Measurements from ENCODE around the genes HCN2 and WDR18.

DNA sequence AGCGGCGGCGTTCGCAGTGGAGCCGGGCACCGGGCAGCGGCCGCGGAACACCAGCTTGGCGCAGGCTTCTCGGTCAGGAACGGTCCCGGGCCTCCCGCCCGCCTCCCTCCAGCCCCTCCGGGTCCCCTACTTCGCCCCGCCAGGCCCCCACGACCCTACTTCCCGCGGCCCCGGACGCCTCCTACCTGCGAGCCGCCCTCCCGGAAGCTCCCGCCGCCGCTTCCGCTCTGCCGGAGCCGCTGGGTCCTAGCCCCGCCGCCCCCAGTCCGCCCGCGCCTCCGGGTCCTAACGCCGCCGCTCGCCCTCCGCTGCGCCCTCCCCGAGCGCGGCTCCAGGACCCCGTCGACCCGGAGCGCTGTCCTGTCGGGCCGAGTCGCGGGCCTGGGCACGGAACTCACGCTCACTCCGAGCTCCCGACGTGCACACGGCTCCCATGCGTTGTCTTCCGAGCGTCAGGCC is 36.1 kb upstream of the OR4F17 start:
- RRBS, 2 experiments = no CpG with 5 or more reads among the region's 64 CpGs
CAGE:
- cytosol, long polyA minus RNA = no peak
- cytosol, long polyA plus RNA = no peak
- long polyA plus RNA = no peak
- nucleus, long polyA minus RNA = no peak
- nucleus, long polyA plus RNA = no peak

DNA sequence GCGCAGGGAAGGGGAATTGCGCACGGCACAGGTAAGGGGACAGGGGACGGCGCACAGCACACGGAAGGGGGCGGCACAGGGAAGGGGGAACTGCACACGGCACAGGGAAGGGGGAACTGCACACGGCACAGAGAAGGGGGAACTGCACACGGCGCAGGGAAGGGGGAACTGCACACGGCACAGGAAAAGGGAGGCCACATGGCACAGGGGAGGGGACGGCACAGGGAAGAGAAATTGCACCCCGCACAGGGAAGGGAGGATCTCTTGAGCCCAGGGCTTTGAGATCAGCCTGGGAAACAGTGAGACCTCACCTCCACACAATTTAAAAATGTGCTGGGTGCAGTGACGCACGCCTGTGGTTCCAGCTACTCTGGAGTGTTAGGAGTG is 18.8 kb upstream of the C2CD4C start:
- RRBS, 2 experiments = no CpG with 5 or more reads among the region's 16 CpGs
CAGE:
- cytosol, long polyA minus RNA = no peak
- cytosol, long polyA plus RNA = no peak
- long polyA plus RNA = no peak
- nucleus, long polyA minus RNA = no peak
- nucleus, long polyA plus RNA = no peak

GRCh38 chr19:474194-474820 is 476 bp downstream of the ODF3L2 start:
- RRBS, 2 experiments = 81 to 86% methylated on average over 6 of the region's 36 CpGs
CAGE:
- cytosol, long polyA minus RNA = no peak
- cytosol, long polyA plus RNA = no peak
- long polyA plus RNA = no peak
- nucleus, long polyA minus RNA = no peak
- nucleus, long polyA plus RNA = no peak

DNA sequence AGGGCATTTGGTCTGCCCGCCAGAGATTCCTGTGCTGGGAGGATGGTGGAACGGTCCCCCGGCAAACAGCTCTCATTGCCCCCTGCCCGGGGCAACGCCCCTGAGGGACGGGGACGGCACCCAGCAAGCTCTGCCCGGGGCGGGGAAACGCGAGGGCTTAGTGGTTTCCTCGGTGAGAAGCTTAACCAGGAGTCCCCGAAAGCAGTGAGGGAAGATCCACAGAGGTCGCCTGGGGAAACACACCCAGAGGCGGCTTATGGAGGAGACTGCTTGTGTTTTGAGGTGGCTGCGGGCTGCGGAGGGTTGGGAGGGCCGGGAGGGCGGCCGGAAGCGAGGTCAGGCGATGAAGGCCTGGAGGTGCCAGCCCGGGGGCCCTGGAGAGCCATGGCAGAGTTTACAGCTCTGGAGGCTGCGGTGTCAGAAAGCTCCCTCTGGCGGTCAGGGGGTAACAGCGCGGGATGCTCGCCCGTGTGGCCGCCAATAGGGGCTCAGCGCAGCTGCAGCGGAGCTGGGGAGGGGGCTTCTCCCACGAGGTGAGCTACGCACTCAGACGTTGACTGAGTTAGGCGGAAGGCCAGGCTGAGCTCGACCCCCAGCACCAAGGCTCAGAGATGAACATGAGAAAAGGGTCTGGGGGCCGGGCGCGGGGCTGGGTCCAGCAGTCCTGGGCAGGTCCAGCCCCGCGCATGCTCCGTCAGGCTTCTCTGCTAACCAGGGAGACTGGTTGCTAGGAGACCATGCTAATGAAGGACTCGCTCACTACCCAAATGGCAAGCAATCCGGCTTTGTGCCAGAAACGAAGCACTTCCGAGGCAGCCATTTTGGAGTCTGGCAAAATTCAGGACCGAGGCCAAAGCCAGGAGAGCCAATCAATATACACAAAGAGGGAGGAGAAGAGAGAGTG is 605 bp upstream of the TPGS1 start:
- RRBS, 2 experiments = 2 to 3% methylated on average over 8 to 9 of the region's 48 CpGs
CAGE:
- cytosol, long polyA minus RNA = no peak
- cytosol, long polyA plus RNA = no peak
- long polyA plus RNA = no peak
- nucleus, long polyA minus RNA = no peak
- nucleus, long polyA plus RNA = no peak

GRCh38 chr19:518238-518745 is 11.0 kb downstream of the TPGS1 start:
- RRBS, 2 experiments = 24% methylated on average over 2 of the region's 5 CpGs; no CpG with 5 or more reads in 1 of the 2 experiments
CAGE:
- cytosol, long polyA minus RNA = no peak
- cytosol, long polyA plus RNA = no peak
- long polyA plus RNA = no peak
- nucleus, long polyA minus RNA = no peak
- nucleus, long polyA plus RNA = no peak

- RRBS, 2 experiments = 92 to 97% methylated on average over 2 of the region's 20 CpGs
CAGE:
- cytosol, long polyA minus RNA = no peak
- cytosol, long polyA plus RNA = no peak
- long polyA plus RNA = no peak
- nucleus, long polyA minus RNA = no peak
- nucleus, long polyA plus RNA = no peak
Observed at GRCh38 chr19:535572-536046, 4.0 kb downstream of the CDC34 start.

DNA sequence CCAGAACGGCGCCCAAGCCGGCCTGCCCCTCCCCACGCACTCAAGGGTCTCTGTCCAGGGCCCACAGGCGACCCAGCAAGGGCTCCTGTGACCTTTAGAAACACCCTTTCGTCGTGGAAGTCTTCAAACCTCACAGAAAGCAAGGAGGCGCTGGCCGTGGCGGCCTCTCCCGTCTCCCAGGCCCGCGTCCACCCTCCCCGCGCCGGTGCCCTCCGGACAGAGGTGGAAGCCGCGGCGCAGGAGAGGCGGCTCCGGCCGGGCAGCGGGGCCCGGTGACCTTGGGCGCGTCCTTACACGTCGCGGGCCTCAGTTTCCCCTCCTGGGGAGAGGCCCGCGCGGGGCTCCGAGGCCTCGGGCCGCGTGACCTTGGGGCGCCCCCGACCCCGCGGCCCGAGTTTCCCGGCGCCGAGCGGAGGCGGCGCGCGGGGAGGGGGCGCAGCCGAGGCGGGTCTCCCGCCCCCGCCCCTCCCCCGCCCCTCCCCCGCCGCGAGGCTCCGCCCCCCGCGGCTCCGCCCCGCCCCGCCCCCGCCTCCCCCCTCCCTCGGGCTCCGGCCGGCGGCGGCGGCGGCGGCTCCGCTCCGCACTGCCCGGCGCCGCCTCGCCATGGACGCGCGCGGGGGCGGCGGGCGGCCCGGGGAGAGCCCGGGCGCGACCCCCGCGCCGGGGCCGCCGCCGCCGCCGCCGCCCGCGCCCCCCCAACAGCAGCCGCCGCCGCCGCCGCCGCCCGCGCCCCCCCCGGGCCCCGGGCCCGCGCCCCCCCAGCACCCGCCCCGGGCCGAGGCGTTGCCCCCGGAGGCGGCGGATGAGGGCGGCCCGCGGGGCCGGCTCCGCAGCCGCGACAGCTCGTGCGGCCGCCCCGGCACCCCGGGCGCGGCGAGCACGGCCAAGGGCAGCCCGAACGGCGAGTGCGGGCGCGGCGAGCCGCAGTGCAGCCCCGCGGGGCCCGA is at the start of gene HCN2:
Gene HCN2, plus strand, starts transcription at position 539 of the 947 bp plus-strand sequence.
- RRBS, 2 experiments = 2 to 4% methylated on average over 55 to 61 of the region's 148 CpGs
CAGE:
- cytosol, long polyA minus RNA = no peak
- cytosol, long polyA plus RNA = no peak
- long polyA plus RNA = no peak
- nucleus, long polyA minus RNA = no peak
- nucleus, long polyA plus RNA = no peak

- RRBS, 2 experiments = no CpG with 5 or more reads among the region's 30 CpGs
CAGE:
- cytosol, long polyA minus RNA = no peak
- cytosol, long polyA plus RNA = no peak
- long polyA plus RNA = no peak
- nucleus, long polyA minus RNA = no peak
- nucleus, long polyA plus RNA = no peak
Observed at GRCh38 chr19:664786-665489, 1.9 kb upstream of the RNF126 start.

DNA sequence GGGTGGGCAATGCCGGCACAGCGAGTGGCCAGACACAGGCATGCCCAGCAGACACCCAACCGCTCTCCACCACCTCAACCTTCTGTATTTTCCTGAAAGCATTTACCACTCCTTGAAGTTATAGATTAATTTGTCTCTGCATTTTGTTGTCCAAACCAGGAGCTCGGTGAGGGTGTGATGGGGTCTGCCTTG is 1.2 kb upstream of the FSTL3 start:
- RRBS, 2 experiments = no CpG with 5 or more reads among the region's 4 CpGs
CAGE:
- cytosol, long polyA minus RNA = no peak
- cytosol, long polyA plus RNA = no peak
- long polyA plus RNA = no peak
- nucleus, long polyA minus RNA = no peak
- nucleus, long polyA plus RNA = no peak

- RRBS, 2 experiments = 14% methylated on average over 1 of the region's 23 CpGs; no CpG with 5 or more reads in 1 of the 2 experiments
CAGE:
- cytosol, long polyA minus RNA = no peak
- cytosol, long polyA plus RNA = no peak
- long polyA plus RNA = no peak
- nucleus, long polyA minus RNA = no peak
- nucleus, long polyA plus RNA = no peak
Observed at GRCh38 chr19:709635-710022, 894 bp downstream of the PALM start.

- RRBS, 2 experiments = 43 to 47% methylated on average over 8 of the region's 31 CpGs
CAGE:
- cytosol, long polyA minus RNA = no peak
- cytosol, long polyA plus RNA = no peak
- long polyA plus RNA = no peak
- nucleus, long polyA minus RNA = no peak
- nucleus, long polyA plus RNA = no peak
Observed at GRCh38 chr19:710023-710742, 1.4 kb downstream of the PALM start.

- RRBS, 2 experiments = no CpG with 5 or more reads among the region's 16 CpGs
CAGE:
- cytosol, long polyA minus RNA = no peak
- cytosol, long polyA plus RNA = no peak
- long polyA plus RNA = no peak
- nucleus, long polyA minus RNA = no peak
- nucleus, long polyA plus RNA = no peak
Observed at GRCh38 chr19:764995-765666, 14.2 kb downstream of the MISP start.

DNA sequence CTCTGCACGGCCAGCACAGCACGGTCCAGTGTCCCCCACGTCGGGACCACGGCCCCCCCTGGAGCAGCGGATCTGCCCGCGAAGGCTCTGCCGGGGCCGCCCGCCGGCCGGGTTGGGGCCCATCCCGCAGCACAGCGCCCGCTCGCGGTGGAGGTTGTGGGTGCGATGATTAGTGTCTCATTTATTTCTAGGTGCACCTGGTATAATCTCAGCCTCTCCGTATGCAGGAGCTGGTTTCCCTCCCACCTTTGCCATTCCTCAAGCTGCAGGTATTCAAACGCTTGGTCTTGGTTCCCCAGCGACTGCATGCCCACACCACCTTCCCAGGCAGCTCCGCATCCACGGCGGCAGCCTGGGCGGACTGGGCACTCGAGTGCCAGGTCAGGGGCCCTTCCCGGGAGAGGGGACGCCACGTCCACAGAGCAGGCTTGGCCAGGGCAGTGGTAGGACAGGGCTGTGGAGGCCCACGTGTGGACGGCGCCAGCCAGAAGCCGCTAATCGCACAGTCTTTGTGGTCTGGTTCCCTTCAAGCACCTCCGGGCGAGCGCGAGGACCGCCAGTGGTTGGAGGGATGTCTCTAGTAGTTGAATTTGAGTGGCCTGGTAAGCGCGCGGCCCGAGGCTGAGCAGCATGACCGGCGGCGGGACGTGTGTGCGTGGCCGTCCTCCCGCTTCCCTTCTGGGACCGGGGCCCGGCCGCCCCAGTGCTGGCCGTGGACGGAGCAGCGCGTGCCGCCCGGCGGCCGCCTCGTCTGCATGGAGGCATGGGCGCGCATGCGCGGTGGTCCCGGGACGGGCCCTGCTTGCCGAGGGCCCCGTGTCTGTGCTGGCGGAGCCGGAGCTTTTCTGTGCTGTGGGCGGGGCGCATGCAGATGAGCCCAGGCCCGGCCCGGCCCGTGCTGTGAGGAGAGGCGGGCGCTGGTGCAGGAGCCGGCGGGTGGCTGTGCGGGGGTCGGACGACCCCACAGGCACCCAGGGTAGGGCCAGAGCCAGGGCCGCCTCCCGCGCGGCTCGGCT is 8.4 kb downstream of the PTBP1 start:
- RRBS, 2 experiments = 97 to 98% methylated on average over 41 to 46 of the region's 90 CpGs
CAGE:
- cytosol, long polyA minus RNA = no peak
- cytosol, long polyA plus RNA = no peak
- long polyA plus RNA = no peak
- nucleus, long polyA minus RNA = no peak
- nucleus, long polyA plus RNA = no peak

GRCh38 chr19:879776-880464 is 13.1 kb downstream of the MED16 start:
- RRBS, 2 experiments = 96% methylated on average over 12 to 13 of the region's 35 CpGs
CAGE:
- cytosol, long polyA minus RNA = no peak
- cytosol, long polyA plus RNA = no peak
- long polyA plus RNA = no peak
- nucleus, long polyA minus RNA = no peak
- nucleus, long polyA plus RNA = no peak

DNA sequence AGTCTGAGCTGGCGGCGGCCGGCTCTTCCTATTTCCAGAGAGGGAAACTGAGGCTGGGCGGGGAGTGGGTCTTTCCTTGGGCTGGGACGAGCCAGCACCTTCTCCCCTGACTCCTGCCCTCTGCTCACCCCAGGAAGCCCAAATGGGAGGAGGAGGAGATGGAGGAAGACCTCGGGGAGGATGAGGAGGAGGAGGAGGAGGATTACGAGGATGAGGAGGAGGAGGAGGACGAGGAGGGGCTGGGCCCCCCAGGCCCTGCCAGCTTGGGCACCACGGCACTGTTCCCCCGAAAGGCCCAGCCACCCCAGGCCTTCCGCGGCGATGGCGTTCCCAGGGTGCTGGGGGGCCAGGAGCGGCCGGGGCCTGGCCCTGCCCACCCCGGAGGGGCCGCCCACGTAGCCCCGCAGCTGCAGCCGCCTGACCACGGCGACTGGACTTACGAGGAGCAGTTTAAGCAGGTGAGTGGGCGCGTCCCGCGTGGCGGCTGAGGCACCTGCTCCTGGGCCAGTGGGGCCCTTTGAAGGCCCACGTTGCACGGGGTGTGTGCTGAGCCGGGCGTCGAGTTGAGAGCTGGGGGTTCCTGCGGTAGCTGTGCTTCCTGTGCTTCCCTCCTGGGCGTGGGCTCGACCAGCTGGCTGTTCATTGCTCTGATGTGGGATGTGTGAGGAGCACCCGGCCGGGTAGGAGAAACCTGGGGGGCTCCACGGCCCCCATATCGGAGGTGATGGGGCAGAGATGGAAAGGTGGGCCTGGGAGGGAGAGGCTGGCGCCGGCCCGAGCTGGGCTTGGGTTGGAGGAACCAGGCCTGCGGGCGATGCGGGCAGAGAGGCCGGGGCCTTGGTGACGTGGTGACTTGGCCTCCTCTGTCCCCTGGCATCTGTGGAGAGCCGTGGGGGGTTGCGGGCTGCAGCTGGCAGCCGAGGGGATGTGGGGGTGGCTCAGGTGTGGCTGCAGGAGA is 6.7 kb downstream of the ARID3A start:
- RRBS, 2 experiments = 82 to 86% methylated on average over 1 to 9 of the region's 52 CpGs
CAGE:
- cytosol, long polyA minus RNA = no peak
- cytosol, long polyA plus RNA = no peak
- long polyA plus RNA = start-site peak on the plus strand centred at position 191 of the sequence, 81 bp wide, 89 and 112 reads in 2 replicates
- nucleus, long polyA minus RNA = no peak
- nucleus, long polyA plus RNA = no peak

GRCh38 chr19:983871-984427 is at the start of gene WDR18:
Gene WDR18 (plus strand): TSS chr19:984345.
- RRBS, 2 experiments = no CpG with 5 or more reads among the region's 43 CpGs
CAGE:
- cytosol, long polyA minus RNA = start-site peak on the plus strand at chr19:984341-984351, 471 reads
- cytosol, long polyA plus RNA = start-site peak on the plus strand at chr19:984317-984352, 429 and 688 reads in 2 replicates
- long polyA plus RNA = start-site peak on the plus strand at chr19:984342-984382, 422 and 405 reads in 2 replicates
- nucleus, long polyA minus RNA = no peak
- nucleus, long polyA plus RNA = no peak

GRCh38 chr19:984428-985238 is 488 bp downstream of the WDR18 start:
- RRBS, 2 experiments = no CpG with 5 or more reads among the region's 53 CpGs
CAGE:
- cytosol, long polyA minus RNA = no peak
- cytosol, long polyA plus RNA = no peak
- long polyA plus RNA = no peak
- nucleus, long polyA minus RNA = no peak
- nucleus, long polyA plus RNA = no peak

DNA sequence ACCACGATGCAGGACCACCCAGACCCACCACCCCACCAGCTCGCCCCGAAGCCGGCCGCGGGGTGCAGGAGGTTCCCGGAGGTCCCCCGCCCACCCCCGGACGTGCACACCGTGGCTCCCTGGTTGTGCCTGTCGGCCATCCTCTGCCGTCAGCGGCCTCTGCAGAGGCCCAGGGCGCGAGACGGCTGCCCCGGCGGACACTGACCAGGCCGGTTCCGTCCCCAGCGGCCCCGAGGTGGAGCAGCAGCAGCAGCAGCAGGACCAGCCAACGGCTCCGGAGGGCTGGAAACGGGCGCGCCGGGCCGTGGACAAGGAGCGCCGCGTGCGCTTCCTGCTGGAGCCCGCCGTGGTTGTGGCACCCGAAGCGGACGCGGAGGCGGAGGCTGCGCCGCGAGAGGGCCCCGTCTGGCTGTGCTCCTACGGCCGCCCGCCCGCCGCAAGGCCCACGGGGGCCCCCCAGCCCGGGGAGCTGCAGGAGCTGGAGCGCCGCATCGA is 8.8 kb downstream of the GRIN3B start:
- RRBS, 2 experiments = 94 to 97% methylated on average over 13 to 17 of the region's 55 CpGs
CAGE:
- cytosol, long polyA minus RNA = no peak
- cytosol, long polyA plus RNA = no peak
- long polyA plus RNA = no peak
- nucleus, long polyA minus RNA = no peak
- nucleus, long polyA plus RNA = no peak

DNA sequence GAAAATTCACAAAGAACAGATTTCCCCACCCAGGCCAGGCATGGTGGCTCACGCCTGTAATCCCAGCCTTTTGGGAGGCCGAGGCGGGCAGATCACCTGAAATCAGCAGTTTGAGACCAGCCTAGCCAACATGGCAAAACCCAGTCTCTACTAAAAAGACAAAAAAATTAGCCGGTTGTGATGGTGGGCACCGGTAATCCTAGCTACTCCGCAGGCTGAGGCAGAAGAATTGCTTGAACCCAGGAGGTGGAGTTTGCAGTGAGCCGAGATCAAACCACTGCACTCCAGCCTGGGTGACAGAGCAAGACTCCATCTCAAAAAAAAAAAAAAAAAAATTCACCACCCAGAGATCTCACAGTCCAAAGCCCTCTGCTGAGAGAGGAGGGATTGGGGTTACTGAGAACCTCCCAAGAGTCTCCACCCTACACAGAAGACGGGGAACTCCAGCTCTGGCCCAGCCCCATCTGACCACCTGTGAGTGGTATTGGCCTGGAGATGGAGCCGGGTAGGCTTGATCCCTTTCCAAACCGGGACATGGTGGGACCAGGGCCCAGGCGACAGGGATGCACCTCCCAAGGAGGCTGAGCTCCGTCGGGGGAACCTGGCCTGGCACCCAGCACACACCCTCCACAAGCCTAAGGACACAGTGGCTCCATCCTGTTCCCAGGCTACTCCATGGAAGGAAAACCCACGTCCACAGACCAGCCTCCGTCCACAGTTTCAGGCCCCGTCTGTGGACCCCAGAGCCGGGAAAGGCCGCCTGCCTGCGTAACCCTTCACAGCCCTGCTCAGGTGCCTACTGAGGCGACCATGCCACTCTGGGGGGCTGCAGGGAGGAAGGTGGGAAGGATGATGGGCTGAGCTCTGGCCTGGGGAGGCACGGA is 2.0 kb downstream of the TMEM259 start:
- RRBS, 2 experiments = no CpG with 5 or more reads among the region's 21 CpGs
CAGE:
- cytosol, long polyA minus RNA = no peak
- cytosol, long polyA plus RNA = no peak
- long polyA plus RNA = no peak
- nucleus, long polyA minus RNA = no peak
- nucleus, long polyA plus RNA = no peak

DNA sequence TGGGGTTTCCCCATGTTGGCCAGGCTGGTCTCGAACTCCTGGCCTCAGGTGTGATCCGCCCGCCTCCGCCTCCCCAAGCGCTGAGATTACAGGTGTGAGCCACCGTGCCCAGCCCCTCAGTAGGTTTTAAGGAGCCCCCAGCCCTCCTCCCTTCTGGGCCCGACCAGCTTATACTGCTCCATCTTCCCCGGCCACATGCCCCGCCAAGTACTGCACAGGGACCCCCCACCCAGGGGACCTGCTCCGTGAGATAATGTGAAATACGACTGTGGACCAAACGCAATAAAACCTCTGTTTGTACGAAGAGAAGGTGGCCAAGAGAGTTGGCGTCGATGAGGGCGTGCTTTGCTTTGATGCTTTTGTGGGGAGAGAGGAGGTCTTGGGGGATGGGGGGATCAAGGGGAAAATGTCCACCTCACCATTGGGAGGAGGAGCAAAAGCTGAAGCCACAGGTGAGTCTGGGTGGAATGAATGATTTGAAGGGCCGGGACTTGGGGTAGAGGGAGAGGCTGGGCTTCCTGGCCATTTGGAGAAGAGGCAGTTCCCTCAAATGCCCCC is 1.1 kb upstream of the ABCA7 start:
- RRBS, 2 experiments = no CpG with 5 or more reads among the region's 17 CpGs
CAGE:
- cytosol, long polyA minus RNA = no peak
- cytosol, long polyA plus RNA = no peak
- long polyA plus RNA = no peak
- nucleus, long polyA minus RNA = no peak
- nucleus, long polyA plus RNA = no peak

Data from HepG2 (cell line).